H1 (cell line): ENCODE results near the genes SDR39U1, SCFD1 and HECTD1.

DNA sequence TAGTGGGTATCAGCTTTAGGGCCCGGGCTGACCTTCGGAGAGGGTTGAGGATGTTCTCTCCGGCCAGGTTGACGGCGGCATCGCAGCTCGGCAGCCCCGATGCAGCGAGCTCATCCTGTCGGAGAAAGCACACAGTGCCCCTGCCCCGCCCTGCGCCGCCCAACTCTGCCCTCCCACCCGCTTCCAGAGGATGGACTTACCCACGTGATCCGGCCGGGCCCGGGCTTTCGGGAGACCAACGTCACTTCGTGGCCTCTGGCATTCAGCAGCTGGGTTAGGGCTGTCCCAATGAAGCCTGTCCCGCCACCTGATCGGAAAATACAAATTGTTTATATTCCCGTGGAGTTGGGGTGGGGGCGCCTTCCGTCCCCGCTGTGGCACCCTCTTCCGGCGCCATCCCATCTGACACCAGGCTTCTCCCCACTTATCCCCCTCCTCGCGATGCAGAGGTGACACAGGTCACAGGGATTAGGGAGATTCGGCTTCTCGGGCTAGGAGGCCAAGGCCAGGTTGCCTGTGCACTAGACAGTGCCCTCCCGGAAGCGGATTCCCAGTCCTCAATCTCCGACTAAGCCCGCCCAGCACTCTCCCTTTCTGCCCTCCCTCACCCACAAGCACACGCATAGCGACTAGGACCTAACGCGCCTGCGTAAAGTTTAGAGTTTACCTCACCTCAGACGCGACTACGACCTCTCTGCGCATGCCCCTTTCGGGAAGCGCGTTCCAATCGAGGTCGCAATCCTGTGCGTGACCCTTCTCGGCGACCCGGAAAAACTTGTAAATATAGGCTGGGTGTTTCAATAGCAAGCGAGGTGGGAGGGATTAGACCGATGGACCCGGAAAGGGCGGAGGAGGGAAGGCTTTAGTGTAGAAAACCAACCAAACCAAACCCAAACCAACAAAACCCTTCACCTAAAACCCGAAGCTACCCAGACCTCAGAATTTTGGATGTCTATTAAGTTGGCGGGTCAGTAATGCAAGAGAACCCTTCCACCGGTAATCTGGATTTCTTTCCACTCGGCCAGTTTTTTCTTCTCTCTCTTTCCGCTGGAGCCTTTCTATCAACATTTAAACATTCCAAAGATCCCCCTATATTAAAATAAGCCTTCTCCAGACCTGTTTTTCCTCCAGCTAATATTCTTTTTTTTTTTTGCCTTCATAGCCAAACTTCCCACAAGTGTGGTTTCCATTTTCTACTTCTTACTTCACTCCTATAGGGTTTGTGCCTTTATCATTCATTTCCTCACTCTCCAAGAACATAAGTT lies at the start of gene SDR39U1:
Gene SDR39U1 (minus strand): TSS at position 631 of the 1,265 bp plus-strand sequence.
- RRBS: 0% methylated on average over 1 of the region's 64 CpGs
CAGE:
- cytosol, long polyA plus RNA: start-site peak on the minus strand centred at position 135 of the sequence, 36 bp wide, 98 reads; start-site peak on the minus strand centred at position 618 of the sequence, 162 bp wide, 1,737 reads
- long polyA plus RNA: start-site peak on the minus strand centred at position 146 of the sequence, 58 bp wide, 169 and 70 reads in 2 replicates; start-site peak on the minus strand centred at position 616 of the sequence, 165 bp wide, 1,271 and 953 reads in 2 replicates; start-site peak on the plus strand centred at position 860 of the sequence, 78 bp wide, 122 and 152 reads in 2 replicates
- nucleus, long polyA plus RNA: start-site peak on the minus strand centred at position 574 of the sequence, 89 bp wide, 539 reads; start-site peak on the minus strand centred at position 692 of the sequence, 22 bp wide, 29 reads; start-site peak on the plus strand centred at position 856 of the sequence, 75 bp wide, 168 reads

- RRBS: no CpG with 5 or more reads among the region's 4 CpGs
CAGE:
- cytosol, long polyA plus RNA: no peak
- long polyA plus RNA: no peak
- nucleus, long polyA plus RNA: no peak
Observed at GRCh38 chr14:24813495-24814162, 179.6 kb upstream of the GZMB start.

DNA sequence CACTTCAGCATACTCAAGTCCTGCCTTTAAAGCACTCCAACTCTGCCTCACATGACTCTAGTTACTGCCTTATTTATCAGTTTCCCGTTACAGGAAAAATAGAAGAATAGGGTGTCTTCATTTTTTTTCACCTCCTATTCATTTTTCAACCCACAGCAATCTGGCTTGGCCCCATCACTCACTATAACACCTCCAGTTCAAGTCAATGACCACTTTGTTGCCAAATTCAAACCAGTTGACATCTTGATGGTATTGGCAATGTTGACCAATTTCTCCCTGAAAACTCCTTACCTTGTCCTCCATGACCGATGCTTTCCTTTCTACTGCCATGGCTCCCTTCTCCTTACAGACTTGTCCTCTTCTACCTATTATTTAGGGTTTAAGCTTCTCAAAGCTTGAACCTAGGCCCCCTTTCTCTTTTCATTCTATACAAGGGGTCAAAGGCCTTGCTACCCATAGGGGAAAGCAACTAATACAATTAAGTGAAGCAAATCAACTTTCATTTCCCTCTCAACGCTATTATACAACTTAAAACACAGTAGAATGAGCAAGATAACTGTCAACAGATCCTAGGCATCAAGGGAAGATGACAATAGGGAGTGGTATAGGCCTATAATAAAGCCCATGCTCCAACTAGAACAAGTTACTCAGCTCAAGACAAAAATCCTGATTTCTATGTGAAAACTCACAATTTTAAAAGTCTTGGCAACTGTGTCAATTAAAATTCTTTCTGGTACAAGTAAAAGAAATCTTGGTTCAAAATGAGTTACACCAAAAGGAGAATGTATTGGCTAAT lies 28.4 kb downstream of the STXBP6 start:
- RRBS: no CpG with 5 or more reads among the region's 3 CpGs
CAGE:
- cytosol, long polyA plus RNA: no peak
- long polyA plus RNA: no peak
- nucleus, long polyA plus RNA: start-site peak on the minus strand centred at position 540 of the sequence, 63 bp wide, 6 reads

GRCh38 chr14:25032292-25032777 lies 17.6 kb downstream of the STXBP6 start:
- RRBS: no CpG with 5 or more reads among the region's 7 CpGs
CAGE:
- cytosol, long polyA plus RNA: no peak
- long polyA plus RNA: no peak
- nucleus, long polyA plus RNA: start-site peak on the minus strand at chr14:25032558-25032585, 16 reads

DNA sequence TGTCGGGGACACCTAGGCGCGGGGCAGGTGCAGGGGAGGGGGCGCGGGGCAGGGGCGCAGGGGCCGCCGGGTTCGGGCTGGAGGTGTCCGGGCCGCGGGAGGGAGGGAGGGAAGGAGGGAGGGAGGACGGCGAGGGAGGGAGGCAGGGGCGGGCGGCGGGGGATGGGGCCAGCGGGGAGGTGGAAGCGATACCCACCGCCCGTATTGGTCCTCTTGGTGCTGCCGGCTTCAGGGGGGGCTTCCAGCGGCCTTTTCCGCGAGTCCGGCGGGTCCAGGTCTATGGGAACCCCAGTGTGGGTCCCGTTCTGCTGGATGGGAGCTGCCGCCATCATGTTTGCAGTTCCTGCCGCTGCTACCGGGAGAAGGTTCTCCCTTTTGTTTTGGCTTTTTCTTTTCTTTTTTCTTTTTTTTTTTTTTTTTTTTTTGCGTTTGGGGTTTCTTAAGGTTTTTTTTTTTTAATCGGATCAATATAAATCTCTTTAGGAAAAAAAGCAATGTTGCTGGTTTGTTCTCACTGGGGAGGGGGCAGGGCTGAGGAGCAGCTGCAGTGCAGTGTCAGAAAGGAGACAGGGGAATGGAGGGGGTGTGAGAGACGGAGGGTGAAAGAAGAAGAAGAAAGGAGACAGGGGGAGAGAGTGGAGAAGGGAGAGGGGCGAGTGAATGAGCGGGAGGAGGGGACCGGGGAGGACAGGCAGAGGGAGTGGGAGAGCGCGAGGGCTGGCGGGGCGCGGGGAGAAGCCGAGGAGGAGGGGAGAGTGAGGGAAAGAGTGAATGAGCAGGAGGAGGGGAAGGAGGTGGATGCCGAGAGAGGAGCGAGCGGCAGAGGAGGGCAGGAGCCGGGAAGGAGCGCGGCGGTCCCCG lies 498 bp downstream of the NOVA1 start:
- RRBS: 1% methylated on average over 15 of the region's 51 CpGs
CAGE:
- cytosol, long polyA plus RNA: start-site peak on the minus strand centred at position 299 of the sequence, 112 bp wide, 9 reads; start-site peak on the minus strand centred at position 511 of the sequence, 154 bp wide, 18 reads
- long polyA plus RNA: start-site peak on the minus strand centred at position 516 of the sequence, 77 bp wide, 21 and 20 reads in 2 replicates
- nucleus, long polyA plus RNA: start-site peak on the minus strand centred at position 544 of the sequence, 89 bp wide, 92 reads; start-site peak on the minus strand centred at position 716 of the sequence, 39 bp wide, 29 reads

- RRBS: no CpG with 5 or more reads among the region's 3 CpGs
CAGE:
- cytosol, long polyA plus RNA: no peak
- long polyA plus RNA: no peak
- nucleus, long polyA plus RNA: no peak
Observed at GRCh38 chr14:26841723-26842729, 244.2 kb upstream of the NOVA1 start.

GRCh38 chr14:26872480-26872893 lies 274.7 kb upstream of the NOVA1 start:
- RRBS: no CpG with 5 or more reads among the region's 4 CpGs
CAGE:
- cytosol, long polyA plus RNA: no peak
- long polyA plus RNA: no peak
- nucleus, long polyA plus RNA: no peak

GRCh38 chr14:29605933-29606197 lies 321.8 kb downstream of the PRKD1 start:
- RRBS: no CpG with 5 or more reads among the region's 4 CpGs
CAGE:
- cytosol, long polyA plus RNA: no peak
- long polyA plus RNA: no peak
- nucleus, long polyA plus RNA: no peak

GRCh38 chr14:29927879-29928357 lies 271 bp upstream of the PRKD1 start:
- RRBS: 2% methylated on average over 14 of the region's 44 CpGs
CAGE:
- cytosol, long polyA plus RNA: no peak
- long polyA plus RNA: no peak
- nucleus, long polyA plus RNA: no peak

DNA sequence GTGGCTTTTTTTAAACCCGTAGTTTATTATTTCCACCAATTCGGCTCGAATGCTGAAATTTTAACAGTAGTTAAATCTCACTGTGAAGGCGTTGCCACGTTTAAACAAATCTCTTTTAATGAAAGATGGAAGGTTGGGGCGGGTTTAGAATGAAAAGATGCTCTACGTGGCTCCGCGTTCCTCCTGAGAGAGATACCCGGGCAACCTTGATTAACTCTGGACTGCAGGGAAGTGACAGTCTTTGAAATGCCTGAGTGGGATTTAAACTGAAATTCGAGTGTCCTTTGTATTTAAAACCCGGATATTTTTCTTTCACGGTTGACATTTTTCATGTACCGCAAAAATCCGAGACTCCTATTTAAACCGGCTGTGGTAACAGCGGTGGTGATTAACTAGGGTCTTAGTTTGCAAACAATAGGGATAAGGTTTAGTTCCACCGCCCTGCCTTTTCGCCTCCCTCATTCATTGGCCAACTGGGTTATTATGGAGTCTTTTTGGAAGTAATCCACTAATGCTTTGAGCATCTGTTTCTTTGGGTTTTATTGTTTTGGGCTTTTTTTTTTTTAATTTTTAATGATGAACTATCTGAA lies 696 bp downstream of the G2E3 start:
- RRBS: 0% methylated on average over 3 of the region's 19 CpGs
CAGE:
- cytosol, long polyA plus RNA: no peak
- long polyA plus RNA: no peak
- nucleus, long polyA plus RNA: no peak

DNA sequence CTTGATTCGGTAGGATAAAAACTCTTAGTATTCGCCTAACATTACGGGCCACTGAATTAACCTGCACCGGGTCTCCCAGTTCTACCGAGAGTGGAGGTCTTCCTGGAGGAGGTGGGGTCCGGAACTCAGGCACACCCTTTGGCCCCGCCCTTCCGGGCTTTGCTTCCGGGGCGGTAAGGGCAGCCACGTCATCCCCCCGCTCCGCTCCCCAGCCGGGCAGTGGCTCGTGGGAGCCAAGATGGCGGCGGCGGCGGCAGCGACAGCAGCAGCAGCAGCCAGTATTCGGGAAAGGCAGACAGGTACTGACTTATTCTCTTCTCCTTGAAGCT lies at the start of gene SCFD1:
Gene SCFD1 (plus strand): TSS at position 219 of the 329 bp plus-strand sequence.
- RRBS: 1% methylated on average over 6 of the region's 21 CpGs
CAGE:
- cytosol, long polyA plus RNA: start-site peak on the plus strand centred at position 231 of the sequence, 15 bp wide, 348 reads
- long polyA plus RNA: start-site peak on the plus strand centred at position 235 of the sequence, 20 bp wide, 326 and 425 reads in 2 replicates
- nucleus, long polyA plus RNA: start-site peak on the plus strand centred at position 207 of the sequence, 63 bp wide, 722 reads

GRCh38 chr14:30664050-30665200 lies 42.3 kb downstream of the SCFD1 start:
- RRBS: no CpG with 5 or more reads among the region's 15 CpGs
CAGE:
- cytosol, long polyA plus RNA: no peak
- long polyA plus RNA: no peak
- nucleus, long polyA plus RNA: no peak

- RRBS: no CpG with 5 or more reads among the region's 5 CpGs
CAGE:
- cytosol, long polyA plus RNA: no peak
- long polyA plus RNA: no peak
- nucleus, long polyA plus RNA: no peak
Observed at GRCh38 chr14:30934939-30935362, 60.6 kb downstream of the COCH start.

- RRBS: no CpG with 5 or more reads among the region's 2 CpGs
CAGE:
- cytosol, long polyA plus RNA: no peak
- long polyA plus RNA: no peak
- nucleus, long polyA plus RNA: start-site peak on the minus strand at chr14:30940471-30940620, 5 reads
Observed at GRCh38 chr14:30939983-30940622, 65.7 kb downstream of the COCH start.

DNA sequence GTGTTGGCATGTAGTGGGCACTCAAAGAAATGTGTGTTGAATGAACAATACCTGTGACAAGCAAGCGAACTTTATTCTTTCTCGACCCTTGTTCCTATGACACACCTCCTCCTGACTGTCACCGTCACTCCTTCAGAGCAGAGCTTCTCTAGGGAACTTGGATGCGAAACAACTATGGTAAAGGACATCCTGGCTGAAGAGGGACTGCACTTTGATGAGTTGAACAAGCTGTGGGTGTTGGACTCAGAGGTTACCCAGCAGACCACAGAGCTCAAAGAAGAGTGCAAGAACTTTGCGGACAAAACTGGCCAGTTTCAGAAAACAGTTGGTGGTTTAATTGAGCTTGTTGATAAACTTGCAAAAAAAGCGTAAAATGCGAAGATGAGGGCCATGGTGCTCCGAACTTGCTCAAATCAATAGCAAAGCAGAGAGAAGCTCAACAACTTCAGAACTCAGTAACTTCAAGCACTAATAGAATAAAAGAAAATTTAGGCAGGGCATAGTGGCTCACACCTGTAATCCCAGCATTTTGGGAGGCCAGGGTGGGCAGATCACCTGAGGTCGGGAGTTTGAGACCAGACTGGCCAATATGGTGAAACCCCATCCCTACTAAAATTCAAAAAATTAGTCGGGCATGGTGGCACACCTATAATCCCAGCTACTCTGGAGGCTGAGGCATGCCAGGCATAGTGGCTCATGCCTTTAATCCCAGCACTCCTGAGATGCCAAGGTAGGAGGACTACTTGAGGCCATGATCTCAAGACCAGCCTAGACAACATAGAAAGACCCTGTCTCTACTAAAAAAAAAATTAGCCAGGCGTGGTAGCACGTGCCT lies 6.9 kb upstream of the AP4S1 start:
- RRBS: no CpG with 5 or more reads among the region's 12 CpGs
CAGE:
- cytosol, long polyA plus RNA: no peak
- long polyA plus RNA: no peak
- nucleus, long polyA plus RNA: no peak

- RRBS: no CpG with 5 or more reads among the region's 5 CpGs
CAGE:
- cytosol, long polyA plus RNA: no peak
- long polyA plus RNA: no peak
- nucleus, long polyA plus RNA: no peak
Observed at GRCh38 chr14:31024587-31025110, 800 bp upstream of the AP4S1 start.

- RRBS: under 1% methylated on average over 14 of the region's 47 CpGs
CAGE:
- cytosol, long polyA plus RNA: no peak
- long polyA plus RNA: no peak
- nucleus, long polyA plus RNA: no peak
Observed at GRCh38 chr14:31026487-31027302, 516 bp upstream of the STRN3 start.

- RRBS: no CpG with 5 or more reads among the region's 8 CpGs
CAGE:
- cytosol, long polyA plus RNA: no peak
- long polyA plus RNA: no peak
- nucleus, long polyA plus RNA: no peak
Observed at GRCh38 chr14:31122121-31122749, 85.4 kb downstream of the HECTD1 start.

GRCh38 chr14:31207439-31208089 lies at the start of gene HECTD1:
HECTD1 (minus strand) TSS chr14:31207793.
- RRBS: 2% methylated on average over 25 of the region's 89 CpGs
CAGE:
- cytosol, long polyA plus RNA: start-site peak on the minus strand at chr14:31207475-31207544, 27 reads; start-site peak on the minus strand at chr14:31207635-31207720, 161 reads
- long polyA plus RNA: start-site peak on the minus strand at chr14:31207641-31207812, 122 and 153 reads in 2 replicates
- nucleus, long polyA plus RNA: start-site peak on the minus strand at chr14:31207473-31207549, 45 reads; start-site peak on the minus strand at chr14:31207657-31207793, 299 reads

GRCh38 chr14:31229423-31230427 lies 22.1 kb upstream of the HECTD1 start:
- RRBS: no CpG with 5 or more reads among the region's 13 CpGs
CAGE:
- cytosol, long polyA plus RNA: no peak
- long polyA plus RNA: no peak
- nucleus, long polyA plus RNA: no peak